Islet of Langerhans (tissue), 1 donor: ENCODE data around the gene MLNR.

DNA sequence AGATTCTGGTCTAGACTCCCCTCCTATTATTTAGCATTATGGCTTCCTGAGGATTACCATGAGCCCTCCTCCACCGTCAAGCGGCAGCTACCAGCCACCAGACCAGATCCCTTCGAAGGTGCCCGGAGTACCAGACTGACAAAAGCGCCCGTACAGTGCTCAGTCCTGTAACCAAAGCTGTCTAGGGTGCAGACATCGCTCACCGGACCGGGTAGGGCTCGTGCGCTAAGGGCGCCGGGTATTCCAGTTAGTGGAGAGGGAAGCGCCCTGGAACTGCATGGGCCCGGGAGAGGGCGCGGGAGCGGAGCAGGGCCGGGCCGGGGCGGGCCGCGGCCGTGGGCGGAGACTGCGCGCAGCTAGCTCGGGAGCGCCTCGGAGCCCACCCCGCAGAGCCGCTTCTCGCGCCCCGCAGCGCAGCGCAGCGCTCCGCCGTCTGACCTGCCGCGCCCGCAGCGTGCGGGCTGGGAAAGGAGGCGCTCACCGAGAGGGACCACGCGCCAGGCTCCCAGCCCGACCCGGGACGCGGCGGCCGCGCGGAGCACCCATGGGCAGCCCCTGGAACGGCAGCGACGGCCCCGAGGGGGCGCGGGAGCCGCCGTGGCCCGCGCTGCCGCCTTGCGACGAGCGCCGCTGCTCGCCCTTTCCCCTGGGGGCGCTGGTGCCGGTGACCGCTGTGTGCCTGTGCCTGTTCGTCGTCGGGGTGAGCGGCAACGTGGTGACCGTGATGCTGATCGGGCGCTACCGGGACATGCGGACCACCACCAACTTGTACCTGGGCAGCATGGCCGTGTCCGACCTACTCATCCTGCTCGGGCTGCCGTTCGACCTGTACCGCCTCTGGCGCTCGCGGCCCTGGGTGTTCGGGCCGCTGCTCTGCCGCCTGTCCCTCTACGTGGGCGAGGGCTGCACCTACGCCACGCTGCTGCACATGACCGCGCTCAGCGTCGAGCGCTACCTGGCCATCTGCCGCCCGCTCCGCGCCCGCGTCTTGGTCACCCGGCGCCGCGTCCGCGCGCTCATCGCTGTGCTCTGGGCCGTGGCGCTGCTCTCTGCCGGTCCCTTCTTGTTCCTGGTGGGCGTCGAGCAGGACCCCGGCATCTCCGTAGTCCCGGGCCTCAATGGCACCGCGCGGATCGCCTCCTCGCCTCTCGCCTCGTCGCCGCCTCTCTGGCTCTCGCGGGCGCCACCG lies at the start of gene MLNR:
Gene MLNR, plus strand, starts transcription at position 545 of the 1,189 bp plus-strand sequence.
- RRBS, result 9% methylated on average over 29 of the region's 142 CpGs

- RRBS, result no CpG with 5 or more reads among the region's 2 CpGs
Observed at GRCh38 chr13:49454765-49454964, 10.6 kb downstream of the SETDB2 start.

- RRBS, result no CpG with 5 or more reads among the region's 7 CpGs
Observed at GRCh38 chr13:49539154-49539858, 43.6 kb downstream of the PHF11 start.

- RRBS, result no CpG with 5 or more reads among the region's 12 CpGs
Observed at GRCh38 chr13:49635327-49636332, 7.3 kb downstream of the ARL11 start.

GRCh38 chr13:49697541-49697771 lies 6.2 kb upstream of the EBPL start:
- RRBS, result no CpG with 5 or more reads among the region's 2 CpGs

GRCh38 chr13:49700906-49701710 lies 9.8 kb upstream of the EBPL start:
- RRBS, result no CpG with 5 or more reads among the region's 1 CpG

DNA sequence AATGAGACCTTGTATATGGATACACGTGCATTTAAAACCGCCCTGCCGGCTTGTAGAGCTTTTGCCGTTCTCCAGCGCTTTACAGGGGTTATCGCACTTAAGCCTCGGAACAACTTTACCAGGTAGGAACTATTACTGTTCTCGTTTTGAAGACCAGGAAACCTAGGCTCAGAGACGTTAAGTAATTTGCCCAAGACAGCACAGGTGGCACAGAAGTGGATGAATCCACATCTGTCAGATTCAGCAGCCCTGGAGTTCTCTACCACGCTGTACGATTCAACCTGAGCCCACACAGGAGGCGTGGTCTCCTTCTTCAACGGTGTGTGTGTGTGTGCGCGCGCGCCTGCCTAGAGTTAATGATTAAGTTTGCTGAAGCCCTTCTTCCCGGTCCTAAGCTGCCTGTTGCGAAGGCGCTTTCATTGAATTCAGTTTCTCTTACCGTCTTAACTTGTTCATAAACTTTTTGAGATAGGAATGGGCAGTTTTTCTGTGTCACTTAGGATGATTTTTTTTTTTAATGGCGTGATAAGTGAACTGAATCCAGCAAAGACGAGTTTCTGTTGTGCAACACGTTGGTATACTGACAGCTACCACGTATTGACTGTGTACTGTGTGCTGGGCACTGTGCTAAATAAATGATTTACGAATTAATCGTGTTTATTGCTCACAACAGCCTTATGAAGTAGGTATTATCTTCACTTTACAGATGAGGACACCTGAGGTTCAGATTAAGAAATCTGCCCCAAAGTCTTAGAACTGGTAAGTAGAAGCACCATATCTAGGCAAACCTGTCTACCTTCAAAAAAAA lies 67.4 kb downstream of the KCNRG start:
- RRBS, result no CpG with 5 or more reads among the region's 27 CpGs

DNA sequence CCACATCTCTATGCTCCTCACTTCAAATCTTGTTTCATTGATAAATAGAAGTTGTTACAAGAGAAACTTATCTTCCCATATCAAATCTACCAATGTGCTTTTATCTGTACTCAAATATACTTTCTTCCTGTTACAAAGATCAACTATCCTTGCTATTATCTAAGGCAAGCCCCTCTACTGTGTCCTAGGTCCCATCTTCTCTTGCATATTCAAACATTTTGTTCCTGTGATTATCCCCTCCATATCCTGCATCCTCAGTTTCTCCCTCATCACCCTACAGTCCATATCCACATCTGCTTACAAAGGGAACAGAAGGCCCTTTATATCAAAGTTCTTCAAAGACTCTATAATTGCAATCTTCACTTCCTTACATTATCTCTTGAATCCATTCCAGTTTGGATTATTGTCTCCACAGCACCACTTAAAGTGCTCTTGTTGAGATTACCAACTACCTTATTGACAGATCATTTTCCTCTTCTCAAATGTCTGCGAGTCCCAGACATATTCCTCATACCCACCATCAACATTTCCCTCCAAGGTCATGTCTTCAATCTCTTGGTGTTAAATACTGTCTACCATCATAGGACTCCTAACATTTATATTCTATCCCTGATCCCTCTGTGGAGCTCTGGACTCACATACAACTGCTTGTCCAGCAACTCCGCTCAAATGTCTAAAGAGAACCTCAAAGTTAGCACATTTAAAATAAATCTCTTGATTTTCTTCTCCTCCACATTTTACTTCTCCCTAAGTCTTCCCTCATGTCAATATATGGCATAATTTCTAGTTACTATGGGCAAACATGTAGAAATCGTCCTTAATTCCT lies 99.3 kb downstream of the KCNRG start:
- RRBS, result no CpG with 5 or more reads among the region's 3 CpGs

GRCh38 chr13:50123365-50124085 lies 108.3 kb downstream of the KCNRG start:
- RRBS, result 8% methylated on average over 2 of the region's 34 CpGs

GRCh38 chr13:50129878-50130969 lies 115.0 kb downstream of the KCNRG start:
- RRBS, result 11% methylated on average over 28 of the region's 78 CpGs

GRCh38 chr13:50152269-50152765 lies 137.1 kb downstream of the KCNRG start:
- RRBS, result no CpG with 5 or more reads among the region's 4 CpGs

DNA sequence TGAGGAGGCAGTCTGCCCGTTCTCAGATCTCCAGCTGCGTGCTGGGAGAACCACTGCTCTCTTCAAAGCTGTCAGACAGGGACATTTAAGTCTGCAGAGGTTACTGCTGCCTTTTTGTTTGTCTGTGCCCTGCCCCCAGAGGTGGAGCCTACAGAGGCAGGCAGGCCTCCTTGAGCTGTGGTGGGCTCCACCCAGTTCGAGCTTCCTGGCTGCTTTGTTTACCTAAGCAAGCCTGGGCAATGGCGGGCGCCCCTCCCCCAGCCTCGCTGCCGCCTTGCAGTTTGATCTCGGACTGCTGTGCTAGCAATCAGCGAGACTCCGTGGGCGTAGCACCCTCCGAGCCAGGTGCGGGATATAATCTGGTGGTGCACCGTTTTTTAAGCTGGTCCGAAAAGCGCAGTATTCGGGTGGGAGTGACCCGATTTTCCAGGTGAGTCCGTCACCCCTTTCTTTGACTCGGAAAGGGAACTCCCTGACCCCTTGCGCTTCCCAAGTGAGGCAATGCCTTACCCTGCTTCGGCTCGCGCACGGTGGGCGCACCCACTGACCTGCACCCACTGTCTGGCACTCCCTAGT lies 170.5 kb downstream of the KCNRG start:
- RRBS, result no CpG with 5 or more reads among the region's 26 CpGs

DNA sequence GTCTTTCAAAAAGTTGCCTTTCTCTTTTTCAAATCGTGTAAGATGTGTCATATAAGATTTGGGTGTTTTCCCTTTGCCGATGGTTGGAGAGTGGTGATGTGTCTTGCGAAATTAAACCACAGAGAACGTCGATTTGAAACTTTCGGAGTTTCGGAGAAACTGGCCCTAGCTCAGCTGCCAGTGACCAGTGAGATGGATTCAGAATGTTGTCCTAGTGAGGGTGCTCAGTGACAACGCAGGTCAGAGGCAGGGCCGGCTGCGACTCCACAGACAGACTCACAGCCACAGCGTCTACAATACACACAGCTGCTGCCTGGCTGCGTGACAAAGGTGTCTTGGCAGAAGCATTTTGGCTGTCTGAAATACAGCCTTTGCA lies 207.3 kb downstream of the KCNRG start:
- RRBS, result no CpG with 5 or more reads among the region's 12 CpGs

- RRBS, result no CpG with 5 or more reads among the region's 6 CpGs
Observed at GRCh38 chr13:50511864-50512471, 331.5 kb downstream of the DLEU7 start.

GRCh38 chr13:50677762-50678334 lies 165.6 kb downstream of the DLEU7 start:
- RRBS, result no CpG with 5 or more reads among the region's 8 CpGs

DNA sequence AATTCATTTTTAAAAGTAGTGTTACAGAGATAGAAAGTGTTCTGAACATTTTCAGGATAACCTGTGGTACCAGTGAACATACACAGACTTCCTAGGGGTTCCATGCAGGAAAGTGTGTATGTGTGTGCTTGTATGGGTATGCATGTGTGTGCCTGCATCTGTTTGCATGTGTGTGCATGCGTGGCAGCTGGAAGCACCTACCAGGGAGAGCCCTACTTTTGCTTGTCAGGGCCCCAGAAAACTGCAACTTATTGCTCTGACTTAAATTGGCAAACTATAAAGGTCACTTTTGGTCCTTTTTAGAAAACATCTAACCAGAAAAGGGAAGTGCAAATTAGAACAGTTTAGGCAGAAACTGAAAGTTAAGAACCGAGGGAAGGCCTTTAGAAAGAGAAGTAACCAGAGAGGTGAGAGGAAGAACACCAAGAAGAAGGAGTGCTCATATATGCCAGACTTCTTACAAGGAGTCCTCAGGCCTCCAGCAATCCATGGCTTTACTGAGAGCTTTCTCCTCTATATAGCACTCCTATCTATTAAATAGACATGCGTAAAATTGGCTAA lies 32.5 kb downstream of the DLEU7 start:
- RRBS, result no CpG with 5 or more reads among the region's 3 CpGs

DNA sequence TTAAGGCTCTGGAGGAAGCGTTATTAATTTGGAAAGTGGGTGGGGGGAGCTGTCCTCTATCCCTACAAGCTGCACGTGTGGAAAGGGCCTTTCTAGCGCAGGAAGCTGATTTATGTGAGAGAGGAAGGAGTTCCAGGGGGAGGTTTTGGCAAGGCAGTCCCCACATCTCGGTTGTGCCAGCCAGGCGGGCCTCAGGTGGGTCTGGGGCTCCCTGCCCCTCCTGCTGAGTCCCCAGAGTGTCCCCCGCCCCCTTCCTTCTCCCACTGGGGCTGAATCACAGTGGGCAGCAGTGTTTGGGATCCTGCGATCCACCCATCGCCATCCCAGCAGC lies 733 bp downstream of the DLEU7 start:
- RRBS, result no CpG with 5 or more reads among the region's 8 CpGs

- RRBS, result 3% methylated on average over 46 of the region's 84 CpGs
Observed at GRCh38 chr13:50909907-50910938, 632 bp downstream of the RNASEH2B start.

GRCh38 chr13:50991767-50992540 lies 82.4 kb downstream of the RNASEH2B start:
- RRBS, result no CpG with 5 or more reads among the region's 7 CpGs